ENCODE measurements around a stretch of chr1.

DNA sequence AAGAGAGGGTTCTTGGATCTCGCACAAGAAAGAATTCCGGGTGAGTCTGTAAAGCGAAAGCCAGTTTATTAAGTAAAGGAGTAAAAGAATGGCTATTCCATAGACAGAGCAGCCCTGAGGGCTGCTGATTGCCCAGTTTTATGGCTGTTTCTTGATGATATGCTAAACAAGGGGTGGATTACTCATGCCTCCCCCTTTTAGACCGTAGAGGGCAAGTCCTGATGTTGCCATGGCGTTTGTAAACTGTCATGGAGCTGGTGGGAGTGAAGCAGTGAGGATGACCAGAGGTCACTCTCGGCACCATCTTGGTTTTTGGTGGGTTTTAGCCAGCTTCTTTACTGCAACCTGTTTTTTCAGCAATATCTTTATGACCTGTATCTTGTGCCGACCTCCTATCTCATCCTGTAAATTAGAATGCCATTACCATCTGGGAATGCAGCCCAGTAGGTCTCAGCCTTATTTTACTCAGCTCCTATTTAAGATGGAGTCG, 96.6 kb upstream of the ERRFI1 start:
- CAGE, long polyA plus RNA: no peak
- RRBS: no CpG with 5 or more reads among the region's 8 CpGs

DNA sequence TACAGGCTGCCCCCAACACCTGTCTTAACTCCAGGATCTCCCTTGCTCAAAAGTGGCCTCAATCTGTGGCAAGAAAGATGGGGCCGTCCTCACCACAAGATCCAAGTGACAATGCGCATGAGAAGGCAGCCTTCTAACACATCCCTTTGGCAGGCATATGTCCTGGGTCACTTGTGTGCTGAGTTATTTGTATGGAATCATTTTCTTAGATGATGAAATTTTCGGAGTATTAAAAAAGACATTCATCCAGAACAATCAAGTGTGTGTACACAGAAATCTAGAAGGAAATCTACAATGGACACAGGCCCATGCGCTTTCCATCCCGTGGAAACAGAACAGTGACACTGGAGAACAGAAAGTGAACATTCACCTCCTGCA, 35.9 kb downstream of the SLC45A1 start:
- CAGE, long polyA plus RNA: no peak
- RRBS: no CpG with 5 or more reads among the region's 5 CpGs

GRCh38 chr1:8390771-8391904, 73.2 kb downstream of the SLC45A1 start:
- CAGE, long polyA plus RNA: no peak
- RRBS: no CpG with 5 or more reads among the region's 9 CpGs

DNA sequence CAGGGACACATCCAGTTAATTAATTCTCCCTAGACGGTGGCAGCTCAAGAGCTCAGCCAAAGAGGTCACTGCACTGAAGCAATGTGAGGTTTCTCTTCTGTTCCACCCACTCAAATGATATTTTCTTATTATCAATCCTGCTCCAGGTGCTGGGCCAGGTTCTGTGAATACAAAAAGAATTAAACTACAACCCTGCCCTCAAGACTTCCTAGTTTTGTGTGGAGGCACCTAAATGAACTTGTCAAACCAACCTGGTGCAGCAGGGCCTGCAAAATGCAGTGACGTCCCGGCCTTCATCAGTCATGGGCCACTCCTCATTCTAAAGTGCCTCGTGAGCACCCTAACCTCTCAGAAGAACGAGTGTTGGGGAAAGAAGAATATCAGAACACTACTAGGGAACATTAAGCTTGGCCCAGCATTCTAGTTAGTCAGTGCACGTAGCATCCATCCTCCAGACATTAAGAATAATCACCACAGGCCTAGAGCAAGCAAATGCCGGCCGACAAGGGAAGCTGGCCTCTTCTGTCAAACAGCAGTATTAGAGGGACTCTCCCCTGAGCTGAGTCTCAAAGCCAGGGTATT, 137.8 kb downstream of the SLC45A1 start:
- CAGE, long polyA plus RNA: no peak
- RRBS: no CpG with 5 or more reads among the region's 8 CpGs

DNA sequence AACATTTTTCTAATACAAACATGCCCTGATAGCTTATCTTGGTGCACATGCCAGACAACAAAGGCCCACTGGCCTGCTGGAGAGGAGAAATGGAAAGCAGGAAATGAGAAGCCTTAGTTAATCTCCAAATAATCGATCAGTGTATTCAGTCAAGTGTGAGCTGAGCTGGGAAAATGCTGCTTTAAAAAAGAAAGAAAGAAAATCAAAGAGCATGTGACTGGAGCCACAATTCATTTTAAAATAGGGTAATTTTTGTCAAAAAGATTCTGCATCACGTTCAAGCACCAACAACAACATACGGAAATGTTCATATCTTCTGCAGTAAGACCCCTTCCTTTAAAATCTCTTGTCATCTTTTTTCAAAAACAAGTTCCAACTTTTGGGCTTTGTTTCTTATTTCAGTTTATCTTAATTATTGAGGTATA, 245.7 kb downstream of the RERE start:
- CAGE, long polyA plus RNA: no peak
- RRBS: no CpG with 5 or more reads among the region's 3 CpGs

DNA sequence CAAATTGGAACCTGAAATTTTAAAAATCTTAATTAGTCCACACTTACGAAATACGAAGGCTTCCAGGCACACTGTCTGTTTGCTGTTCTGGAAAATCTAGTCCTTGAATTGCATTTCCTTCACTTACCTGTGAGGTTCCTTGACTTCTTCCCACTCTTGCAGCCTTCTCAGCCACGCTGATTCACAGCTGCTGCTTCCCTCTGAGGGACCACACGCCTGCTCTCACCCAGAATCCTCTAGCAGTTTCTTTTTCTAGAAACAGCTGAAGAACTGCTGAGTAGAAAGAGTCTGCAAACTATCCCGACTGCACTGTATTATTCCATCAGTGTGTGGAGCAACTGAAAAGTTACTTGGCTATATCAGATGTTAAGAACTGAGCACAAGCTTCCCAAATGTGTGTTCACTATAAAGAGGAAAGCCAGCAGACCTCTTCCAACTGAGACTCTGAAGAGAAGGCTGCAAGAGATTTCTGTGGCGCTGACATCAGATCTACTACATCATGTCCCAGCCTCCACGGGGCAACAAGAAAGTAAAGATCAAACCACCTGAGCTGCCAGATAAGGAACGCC, 226.7 kb downstream of the RERE start:
- CAGE, long polyA plus RNA: no peak
- RRBS: no CpG with 5 or more reads among the region's 8 CpGs

DNA sequence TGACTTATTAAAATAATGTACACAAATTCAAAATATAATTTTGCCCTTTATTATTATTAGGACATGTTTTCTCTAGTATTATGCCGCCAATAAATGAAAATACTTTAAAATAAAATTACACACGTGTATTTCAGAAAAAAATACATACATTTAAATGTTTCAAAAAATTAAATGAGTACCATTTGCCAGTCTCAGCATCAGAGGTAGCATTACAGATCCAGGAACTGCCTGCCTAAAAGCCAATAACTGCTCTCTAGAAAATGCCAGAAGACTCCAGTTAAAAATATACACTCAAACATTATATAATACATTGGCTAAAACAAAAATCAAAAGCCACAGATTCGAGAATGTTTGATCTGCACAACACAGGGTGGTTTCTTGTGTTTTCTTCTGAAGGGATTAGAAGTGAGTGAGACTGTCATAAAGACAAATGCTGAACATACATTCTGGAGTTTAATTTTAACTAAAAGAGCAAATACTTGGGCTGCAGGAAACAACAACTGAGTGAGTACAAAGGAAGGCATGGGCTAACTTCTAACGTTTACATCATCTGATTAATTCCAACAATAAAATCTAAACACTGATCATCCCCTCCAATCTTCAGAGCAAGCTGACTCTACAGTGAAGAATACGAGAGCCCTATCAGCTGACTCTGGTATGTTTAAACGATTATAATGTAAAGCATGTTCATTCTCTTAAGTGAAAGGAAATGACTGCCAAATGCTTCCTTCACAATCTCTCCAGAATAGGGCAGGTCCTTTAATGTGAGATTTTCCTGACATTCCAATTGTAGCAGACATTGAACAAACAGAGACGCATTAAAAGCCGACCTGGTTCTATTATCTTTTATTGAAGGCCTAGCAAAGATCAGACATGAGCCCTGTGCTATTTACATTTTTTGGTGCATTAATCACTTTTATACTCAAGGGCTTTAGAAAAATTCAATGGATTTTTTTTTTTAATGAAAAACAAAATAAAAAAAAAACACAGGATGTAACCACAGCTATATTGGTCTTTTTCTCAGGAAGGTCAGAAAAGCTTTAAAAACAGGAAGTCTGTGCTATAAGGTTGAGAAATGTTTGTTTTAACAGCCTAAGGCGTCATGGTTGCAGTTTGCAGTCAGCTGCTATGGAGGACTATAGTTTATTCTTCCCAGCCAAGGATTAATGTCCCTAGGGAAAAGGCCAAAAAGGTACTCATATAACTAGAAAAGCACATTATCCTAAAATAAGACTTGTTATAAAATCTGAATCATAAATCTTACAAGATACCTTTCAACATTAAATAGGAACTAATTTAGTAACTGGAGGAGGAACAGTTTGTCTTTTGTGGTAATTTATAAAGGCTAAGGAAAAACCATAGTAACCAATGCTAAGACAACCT, 105.1 kb downstream of the RERE start:
- CAGE, long polyA plus RNA: no peak
- RRBS: no CpG with 5 or more reads among the region's 9 CpGs

- CAGE, long polyA plus RNA: no peak
- RRBS: no CpG with 5 or more reads among the region's 5 CpGs
These were observed 14.9 kb downstream of the RERE start for GRCh38 chr1:8802277-8803166.

GRCh38 chr1:8825983-8826373, 8.5 kb upstream of the RERE start:
- CAGE, long polyA plus RNA: no peak
- RRBS: 27% methylated on average over 4 of the region's 9 CpGs

DNA sequence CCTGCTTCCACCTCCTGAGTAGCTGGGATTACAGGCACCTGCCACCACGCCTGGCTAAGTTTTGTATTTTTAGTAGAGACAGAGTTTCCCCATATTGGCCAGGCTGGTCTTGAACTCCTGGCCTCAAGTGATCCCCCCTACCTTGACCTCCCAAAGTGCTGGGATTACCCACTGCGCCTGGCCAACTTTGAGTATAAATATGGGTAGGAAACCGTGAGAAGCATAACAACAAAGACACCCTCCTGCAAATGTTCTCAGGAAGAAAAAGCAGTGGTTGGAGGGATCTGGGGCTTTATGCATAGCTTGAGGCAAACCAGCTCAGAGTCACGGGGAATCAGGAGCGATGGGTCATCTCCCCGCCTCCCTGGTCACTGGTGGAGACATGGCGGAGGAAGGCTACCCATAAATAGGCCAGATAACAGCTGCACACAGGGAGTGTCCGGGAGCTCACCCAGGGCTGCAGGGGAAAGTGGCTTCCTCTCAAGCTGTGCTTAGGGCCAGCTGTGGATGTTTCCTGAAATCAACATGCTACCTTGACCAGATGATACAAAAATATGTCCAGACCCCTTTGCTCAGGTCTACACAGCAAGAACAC, 26.9 kb upstream of the RERE start:
- CAGE, long polyA plus RNA: no peak
- RRBS: no CpG with 5 or more reads among the region's 8 CpGs

- CAGE, long polyA plus RNA: no peak
- RRBS: no CpG with 5 or more reads among the region's 6 CpGs
These were observed 16.6 kb downstream of the SLC2A7 start for GRCh38 chr1:9009534-9010063.

GRCh38 chr1:9029192-9029624, 3.0 kb upstream of the SLC2A7 start:
- CAGE, long polyA plus RNA: no peak
- RRBS: no CpG with 5 or more reads among the region's 3 CpGs

DNA sequence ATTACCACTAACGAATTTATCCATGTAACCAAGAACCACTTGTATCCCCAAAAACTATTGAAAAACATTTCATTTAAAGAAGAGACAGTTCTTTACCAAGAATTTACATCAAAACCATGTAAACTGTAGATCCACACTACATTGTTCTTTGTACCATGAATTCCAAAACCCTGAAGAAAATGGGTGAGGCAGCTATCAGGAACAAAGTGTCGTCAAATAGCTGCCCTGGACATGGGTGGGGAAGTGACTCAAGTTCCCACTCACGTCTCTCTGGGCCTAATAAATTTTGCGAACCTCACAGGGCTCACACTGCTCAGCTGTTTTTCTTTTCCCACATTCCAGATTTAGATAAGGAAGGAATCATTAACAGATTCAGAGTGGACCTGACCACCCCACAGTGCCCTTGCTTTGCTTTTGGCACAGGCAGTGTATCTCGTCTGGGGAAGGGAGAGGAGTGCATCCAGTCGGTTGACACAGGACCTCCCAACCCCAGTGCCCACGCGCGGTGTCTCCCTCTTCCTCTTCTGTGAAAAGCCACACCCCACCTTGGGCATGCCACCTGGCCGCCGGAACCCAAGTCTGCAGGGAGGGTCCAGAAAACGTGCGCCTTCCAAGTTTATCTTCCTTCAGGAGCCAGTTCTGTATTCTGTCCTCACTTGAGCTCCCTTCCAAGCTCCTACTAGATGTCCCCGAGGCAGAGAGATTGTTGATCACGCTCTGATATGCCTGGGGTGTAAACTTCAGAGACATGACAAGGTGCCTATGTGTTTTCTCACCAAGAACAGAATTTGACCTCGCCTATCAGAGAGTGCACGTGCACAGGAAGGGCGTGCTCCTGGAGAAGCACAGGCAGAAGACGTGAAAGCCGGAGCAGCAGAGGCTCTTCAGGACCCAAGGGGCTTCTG, 9.4 kb upstream of the SLC2A5 start:
- CAGE, long polyA plus RNA: no peak
- RRBS: no CpG with 5 or more reads among the region's 20 CpGs

- CAGE, long polyA plus RNA: no peak
- RRBS: no CpG with 5 or more reads among the region's 15 CpGs
These were observed 11.0 kb upstream of the SLC2A5 start for GRCh38 chr1:9080215-9081123.

GRCh38 chr1:9127779-9128405, 1.0 kb downstream of the GPR157 start:
- CAGE, long polyA plus RNA: no peak
- RRBS: no CpG with 5 or more reads among the region's 18 CpGs

- CAGE, long polyA plus RNA: no peak
- RRBS: 13% methylated on average over 4 of the region's 20 CpGs
These were observed 5.1 kb downstream of the H6PD start for GRCh38 chr1:9239326-9240472.

DNA sequence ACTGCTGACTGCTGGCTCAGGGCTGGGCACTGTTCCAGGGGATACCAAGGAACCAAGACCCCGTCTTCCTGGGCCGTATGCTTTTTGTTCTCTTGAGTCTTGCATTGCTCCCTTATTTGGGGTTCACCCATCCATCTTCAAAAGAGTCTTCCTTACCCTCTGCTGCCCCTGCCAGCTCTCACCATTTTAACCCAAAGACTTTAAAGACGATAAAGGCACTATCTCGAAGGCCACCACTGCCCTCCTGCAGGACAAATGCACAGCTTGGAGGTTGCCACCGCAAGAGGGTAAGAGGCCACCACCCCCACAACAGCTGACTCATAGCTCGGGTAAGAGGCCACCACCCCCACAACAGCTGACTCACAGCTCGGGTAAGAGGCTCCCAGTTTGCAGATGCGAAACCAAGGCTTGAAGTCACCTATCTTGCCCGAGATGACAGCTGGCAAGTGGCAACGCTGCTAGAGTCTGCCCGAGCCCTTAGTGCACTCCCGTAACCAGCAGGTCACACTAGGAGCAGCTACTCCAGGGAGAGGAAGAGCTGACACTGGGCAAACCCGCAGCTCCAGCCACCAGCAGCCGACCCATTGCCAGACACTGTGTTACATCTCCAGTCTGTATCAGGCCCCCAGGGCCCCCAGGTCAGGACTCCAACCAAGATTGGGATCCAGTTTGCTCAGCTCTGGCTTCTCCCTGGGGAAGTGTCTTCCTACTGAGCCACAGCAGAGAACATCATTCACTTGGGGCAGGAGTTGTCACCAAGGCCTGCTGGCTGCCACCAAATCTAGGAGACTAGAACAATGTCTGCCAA, 17.1 kb upstream of the SPSB1 start:
- CAGE, long polyA plus RNA: no peak
- RRBS: no CpG with 5 or more reads among the region's 14 CpGs

DNA sequence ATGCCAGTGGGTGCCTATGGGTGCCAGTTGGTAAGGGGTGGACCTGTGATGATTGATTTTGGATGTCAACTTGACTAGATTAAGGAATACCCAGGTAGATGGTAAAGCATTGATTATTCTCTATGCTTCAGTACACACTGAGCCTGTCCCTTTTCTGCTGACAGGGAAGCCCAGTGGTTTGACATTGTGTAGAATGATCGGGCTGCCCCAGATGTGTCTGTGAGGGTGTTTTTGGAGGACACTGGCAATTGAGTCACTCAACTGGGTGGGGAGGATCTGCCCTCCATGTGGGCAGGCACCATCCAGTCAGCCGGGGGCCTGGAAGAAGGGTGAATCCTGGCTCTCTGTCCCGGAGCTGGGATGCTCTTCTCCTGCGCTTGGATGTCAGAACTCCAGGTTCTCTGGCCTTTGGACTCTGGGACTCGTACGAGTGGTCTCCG, 9.5 kb downstream of the SPSB1 start:
- CAGE, long polyA plus RNA: no peak
- RRBS: 89% methylated on average over 5 of the region's 7 CpGs

- CAGE, long polyA plus RNA: no peak
- RRBS: 87% methylated on average over 5 of the region's 40 CpGs
These were observed 27.2 kb downstream of the SPSB1 start for GRCh38 chr1:9319466-9320632.

GRCh38 chr1:9321191-9322356, 28.9 kb downstream of the SPSB1 start:
- CAGE, long polyA plus RNA: no peak
- RRBS: no CpG with 5 or more reads among the region's 34 CpGs